Thoracic aorta endothelial cell (primary cell): ENCODE measurements around a stretch of chr1.

DNA sequence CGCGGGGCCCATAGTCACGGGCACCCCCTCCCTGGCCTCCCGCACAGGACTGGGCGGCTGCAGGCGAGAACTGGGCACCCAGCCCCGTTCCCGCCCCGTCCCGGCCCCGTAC, 6.4 kb downstream of the PLEKHG5 start:
- CAGE, long polyA plus RNA: no peak

GRCh38 chr1:6490228-6491111, 997 bp downstream of the PLEKHG5 start:
- CAGE, long polyA plus RNA: no peak

GRCh38 chr1:6523679-6524798, 30.3 kb downstream of the NOL9 start:
- CAGE, long polyA plus RNA: no peak

GRCh38 chr1:6581594-6582780, 2.2 kb downstream of the ZBTB48 start:
- CAGE, long polyA plus RNA: no peak

- CAGE, long polyA plus RNA: no peak
These were observed 4.7 kb downstream of the ZBTB48 start for GRCh38 chr1:6584108-6585341.

DNA sequence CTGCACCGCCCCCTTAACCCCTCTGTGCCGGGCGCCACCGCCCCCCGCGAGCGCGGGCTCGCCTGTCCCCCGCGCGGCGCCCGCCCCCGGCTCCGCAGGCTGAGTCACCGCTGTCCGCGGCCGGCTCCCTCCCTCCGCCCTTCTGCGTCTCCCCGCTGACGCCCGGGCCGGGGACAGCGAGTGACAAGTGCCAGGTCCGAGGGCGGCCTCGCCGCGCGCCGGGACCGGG, 192 bp upstream of the KLHL21 start:
- CAGE, long polyA plus RNA: no peak

DNA sequence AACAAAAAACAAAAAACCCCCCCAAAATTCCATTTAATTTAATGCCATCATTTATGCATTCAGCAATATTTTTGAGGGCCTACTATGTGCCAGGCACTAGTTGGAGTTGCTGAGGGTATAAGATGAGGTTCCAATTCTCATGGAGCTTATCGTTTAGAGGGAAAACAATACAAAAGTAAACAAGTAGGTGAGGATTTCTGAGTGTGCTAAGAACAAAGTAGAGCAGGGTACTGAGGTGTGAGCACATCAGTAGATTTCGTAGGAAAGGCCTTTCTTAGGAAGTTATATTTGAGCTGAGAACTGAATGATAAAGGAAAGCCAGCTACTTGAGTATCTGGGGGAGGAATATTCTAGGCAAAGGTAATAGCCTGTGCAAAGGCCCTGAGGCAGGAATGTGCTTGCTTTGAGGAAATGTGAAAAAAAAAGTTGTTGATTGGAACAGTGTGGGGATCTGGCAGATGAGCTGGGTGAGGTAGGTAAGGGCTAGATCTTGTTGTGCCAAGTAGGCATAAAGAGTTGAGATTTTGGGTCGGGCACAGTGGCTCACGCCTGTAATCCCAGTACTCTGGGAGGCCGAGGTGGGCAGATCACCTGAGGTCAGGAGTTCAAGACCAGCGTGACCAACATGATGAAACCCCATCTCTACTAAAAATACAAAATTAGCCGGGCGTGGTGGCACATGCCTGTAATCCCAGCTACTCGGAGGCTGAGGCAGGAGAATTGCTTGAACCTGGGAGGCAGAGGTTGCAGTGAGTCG, 54.3 kb downstream of the CAMTA1 start:
- CAGE, long polyA plus RNA: no peak

- CAGE, long polyA plus RNA: no peak
These were observed 63.8 kb downstream of the CAMTA1 start for GRCh38 chr1:6848852-6849704.

- CAGE, long polyA plus RNA: no peak
These were observed 121.1 kb downstream of the CAMTA1 start for GRCh38 chr1:6906241-6906790.

DNA sequence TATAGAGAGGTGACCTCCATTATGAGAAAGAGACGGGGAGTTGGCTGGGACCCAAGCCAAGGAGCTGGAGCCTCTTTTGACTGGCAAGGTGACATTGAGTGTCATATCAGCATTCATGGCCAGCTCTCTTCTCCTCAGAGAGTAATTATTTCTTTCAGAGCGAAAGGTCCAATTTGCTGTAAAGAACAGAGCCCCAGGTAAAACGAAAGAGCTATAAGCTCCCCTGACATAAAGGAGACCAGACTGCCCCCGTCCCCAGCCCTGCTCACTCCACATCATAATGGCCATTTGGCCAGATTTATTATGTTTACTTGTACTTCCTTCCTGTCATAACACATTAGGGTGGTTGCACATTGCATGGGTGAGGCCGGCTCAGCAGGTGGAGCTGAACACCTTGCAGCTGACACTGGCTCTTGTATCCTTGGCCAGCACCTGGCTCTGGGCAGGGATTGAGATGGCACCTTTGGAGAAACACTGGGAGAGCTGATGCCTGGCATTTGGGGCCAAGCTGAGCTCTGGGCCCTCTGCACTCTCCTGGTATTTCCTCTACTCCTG, 403.9 kb upstream of the VAMP3 start:
- CAGE, long polyA plus RNA: no peak

- CAGE, long polyA plus RNA: no peak
These were observed 1.8 kb upstream of the VAMP3 start for GRCh38 chr1:7769317-7769753.

GRCh38 chr1:7853259-7853558, 344 bp upstream of the UTS2 start:
- CAGE, long polyA plus RNA: no peak

DNA sequence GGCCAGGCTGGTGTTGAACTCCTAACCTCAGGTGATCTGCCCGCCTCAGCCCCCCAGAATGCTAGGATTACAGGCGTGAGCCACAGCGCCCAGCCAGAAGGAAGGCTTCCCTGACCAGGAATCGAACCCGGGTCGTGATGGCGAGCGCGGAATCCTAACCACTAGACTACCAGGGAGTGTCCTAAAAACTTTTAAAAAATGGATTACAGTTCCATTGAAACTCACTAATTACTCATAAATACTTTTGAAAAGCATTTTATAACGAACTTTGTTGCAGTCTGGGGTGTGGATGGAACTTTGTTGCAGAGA, 10.5 kb downstream of the TNFRSF9 start:
- CAGE, long polyA plus RNA: no peak

DNA sequence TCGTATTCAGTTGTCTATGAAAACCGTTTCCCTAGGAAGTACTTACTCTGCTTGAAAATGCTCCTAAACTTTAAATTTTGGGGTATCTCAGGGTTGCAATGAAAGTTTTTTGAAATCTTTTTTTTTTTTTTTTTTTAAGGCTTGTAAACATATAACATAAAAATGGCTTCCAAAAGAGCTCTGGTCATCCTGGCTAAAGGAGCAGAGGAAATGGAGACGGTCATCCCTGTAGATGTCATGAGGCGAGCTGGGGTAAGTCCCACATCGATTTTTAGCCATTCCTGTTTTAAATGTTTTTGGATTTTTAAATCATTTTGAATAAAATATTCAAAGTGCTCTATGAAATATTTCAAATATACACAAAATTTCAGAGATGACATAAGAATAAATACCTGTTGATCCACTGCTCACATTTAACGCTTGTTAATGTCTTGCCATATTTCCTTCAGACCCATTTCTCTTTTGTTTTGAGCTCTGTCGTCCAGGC, 1.2 kb downstream of the PARK7 start:
- CAGE, long polyA plus RNA: no peak

GRCh38 chr1:8018000-8018481, 8.1 kb downstream of the ERRFI1 start:
- CAGE, long polyA plus RNA: no peak

DNA sequence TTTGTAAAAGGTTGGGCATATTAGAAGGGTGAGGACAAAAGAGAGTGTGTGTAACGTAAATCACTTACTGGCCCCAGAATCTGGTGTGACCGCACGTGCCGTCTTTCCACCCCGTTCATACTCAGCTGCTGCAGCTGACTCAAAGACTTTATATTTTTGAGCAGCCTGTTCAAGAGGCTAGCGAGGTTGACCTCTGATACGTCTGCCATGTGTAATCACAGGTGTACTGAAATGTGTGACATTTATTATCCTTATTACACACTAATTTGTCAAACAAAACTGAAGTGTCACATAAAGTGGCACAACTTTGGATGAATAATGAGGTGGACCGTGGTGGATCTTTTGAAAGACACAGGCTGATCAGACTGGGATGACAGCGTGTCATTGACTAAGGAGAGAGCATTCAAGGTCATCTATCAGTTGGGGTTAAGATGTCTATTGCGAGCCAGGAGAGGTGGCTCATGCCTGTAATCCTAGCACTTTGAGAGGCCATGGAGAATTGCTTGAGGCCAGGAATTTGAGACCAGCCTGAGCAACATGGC, 66.7 kb upstream of the ERRFI1 start:
- CAGE, long polyA plus RNA: no peak

DNA sequence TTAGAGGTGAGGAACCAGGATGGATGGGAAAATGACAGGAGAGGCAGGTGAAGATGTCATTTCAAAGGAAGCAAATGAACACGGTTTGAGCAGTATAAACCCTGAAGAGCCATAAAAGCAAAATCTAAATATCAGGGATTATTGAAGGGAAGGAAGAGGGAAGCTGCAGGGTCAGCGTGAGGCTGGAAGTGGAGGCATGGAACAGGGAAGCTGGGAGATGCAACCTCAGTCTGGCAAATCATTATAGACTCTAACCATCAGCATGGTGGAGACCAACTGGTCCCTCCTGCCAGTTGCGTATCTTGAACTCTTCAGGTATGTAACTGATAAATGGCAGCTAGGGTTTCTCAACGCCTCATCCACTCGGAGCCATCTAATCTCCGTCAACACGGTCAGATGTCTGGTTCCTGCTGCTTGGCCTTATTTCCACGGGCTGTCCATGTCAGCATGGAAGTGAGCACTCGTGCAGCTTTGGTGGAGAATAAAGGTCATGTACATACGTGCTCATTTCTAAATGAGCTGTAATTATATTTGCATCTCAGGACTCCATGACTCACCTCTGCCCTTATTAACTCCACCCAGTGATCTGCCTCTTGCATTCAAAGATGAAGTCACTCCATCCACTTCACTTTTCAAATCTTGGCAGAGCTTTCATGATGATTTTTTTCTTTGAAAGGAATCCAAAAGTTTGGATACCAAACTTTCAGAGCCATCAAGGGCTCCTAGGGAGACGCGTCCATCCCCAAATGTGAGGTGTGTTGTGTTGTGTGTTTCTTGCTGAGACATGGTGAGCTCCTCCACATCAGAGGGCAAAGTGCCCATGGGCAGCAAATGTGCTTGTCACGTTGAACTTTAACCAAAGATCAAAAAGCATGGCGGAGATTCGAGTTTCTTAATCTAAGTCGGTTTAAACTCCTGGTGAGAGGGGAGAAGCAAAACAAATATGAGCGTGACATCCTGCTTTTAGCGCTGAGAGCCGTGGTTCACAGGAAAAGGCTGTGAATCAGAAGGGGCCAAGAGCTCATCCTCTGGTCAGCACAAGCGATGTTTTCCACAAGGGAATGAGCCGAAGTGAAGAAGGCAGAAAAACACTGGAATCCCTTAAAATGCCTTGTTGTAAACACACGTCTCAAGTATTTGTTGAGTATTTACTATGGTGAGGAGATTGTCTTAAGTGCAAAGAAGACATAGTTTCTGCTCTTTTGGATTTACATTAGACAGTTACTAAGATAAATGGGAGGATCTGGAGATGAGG, 68.5 kb upstream of the ERRFI1 start:
- CAGE, long polyA plus RNA: no peak

DNA sequence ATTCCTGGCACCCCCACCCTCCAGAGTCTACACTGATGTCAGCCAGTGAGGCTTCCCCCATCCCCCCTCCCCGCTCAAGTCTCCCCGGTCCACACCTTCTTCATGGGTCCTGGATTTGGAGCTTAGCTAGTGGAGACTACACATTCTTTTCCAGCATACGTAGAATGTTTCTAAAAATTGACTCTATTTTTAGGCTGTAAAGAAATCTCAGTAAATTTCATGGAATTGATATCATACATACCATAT, 24.7 kb upstream of the SLC45A1 start:
- CAGE, long polyA plus RNA: no peak

DNA sequence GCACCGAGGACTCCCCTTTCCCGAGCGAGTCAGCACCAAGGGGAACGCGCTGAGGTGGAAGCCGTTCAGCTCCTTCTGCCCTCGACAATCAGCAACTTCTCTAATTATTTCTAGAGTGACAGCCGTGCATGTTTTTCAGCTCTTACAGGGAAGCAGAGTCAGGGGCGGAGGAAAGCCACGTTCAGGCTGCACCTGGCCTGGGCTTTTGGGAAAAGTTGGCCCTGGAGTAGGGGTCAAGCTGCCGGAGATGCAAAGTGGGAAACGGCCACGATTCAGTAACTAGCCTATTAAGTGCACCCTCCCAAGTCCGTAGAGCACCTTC, 667 bp downstream of the SLC45A1 start:
- CAGE, long polyA plus RNA: no peak

GRCh38 chr1:8363790-8364283, 45.9 kb downstream of the SLC45A1 start:
- CAGE, long polyA plus RNA: no peak